Bronchial lymph node (tissue), 1 donor: ENCODE data around the genes H2AJ and ERP27.

- PRO-cap: no peak
Measured at GRCh38 chr12:13441012-13441259, 244.4 kb downstream of the EMP1 start.

- PRO-cap: bidirectional peak, plus-strand start at chr12:13980868, minus-strand start at chr12:13980764
Measured at GRCh38 chr12:13980128-13981107, 984 bp downstream of the GRIN2B start.

- PRO-cap: unidirectional peak, plus-strand start at chr12:14315052
Measured at GRCh38 chr12:14314875-14315337, 50.6 kb upstream of the ATF7IP start.

- PRO-cap: no peak
Measured at GRCh38 chr12:14765904-14766339, 5.0 kb downstream of the H4C16 start.

DNA sequence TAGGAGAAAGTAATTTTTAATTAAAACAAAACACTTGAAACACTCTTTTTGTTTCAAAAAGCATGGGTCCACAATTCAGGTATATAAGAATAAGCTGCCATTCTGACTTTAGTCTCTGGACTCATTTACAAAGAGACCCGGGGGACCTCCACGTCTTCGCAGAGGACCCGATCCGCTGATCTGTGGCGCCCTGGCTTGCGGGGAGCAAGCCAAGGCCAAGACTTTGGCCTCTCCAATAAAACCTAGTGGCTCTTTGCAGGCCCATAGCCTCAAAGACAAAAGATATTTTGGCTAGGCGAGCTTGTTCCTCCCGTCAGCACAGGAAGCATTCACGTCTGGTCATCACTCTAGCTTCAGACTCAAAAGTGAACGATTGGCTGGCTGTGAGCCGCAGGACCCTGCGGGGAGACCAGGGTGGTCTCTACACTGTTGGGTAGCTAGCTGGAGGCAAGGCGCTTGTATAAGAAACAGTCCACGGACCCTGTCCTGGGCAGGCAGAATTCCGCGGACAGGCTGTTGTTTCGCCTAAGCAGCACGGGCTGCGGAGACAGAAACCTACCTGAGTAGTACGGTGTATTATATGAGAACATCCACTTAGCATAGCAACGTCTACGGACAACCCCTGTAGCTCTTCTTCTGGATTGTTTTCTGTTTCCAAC lies 636 bp upstream of the H2AJ start:
- PRO-cap: no peak

- PRO-cap: bidirectional peak, plus-strand start at chr12:14774369, minus-strand start at chr12:14774186; unidirectional peak, plus-strand start at chr12:14774567
Measured at GRCh38 chr12:14774099-14775074, at the start of gene H2AJ. H2AJ (plus strand) TSS chr12:14774405.

- PRO-cap: bidirectional peak, plus-strand start at chr12:14842053, minus-strand start at chr12:14841960
Measured at GRCh38 chr12:14841585-14842383, 1.5 kb downstream of the ART4 start.

- PRO-cap: no peak
Measured at GRCh38 chr12:14910600-14911489, 25.2 kb upstream of the MGP start.

GRCh38 chr12:14913277-14913928 lies 24.9 kb downstream of the ERP27 start:
- PRO-cap: no peak

- PRO-cap: no peak
Measured at GRCh38 chr12:14938460-14938786, at the start of gene ERP27. ERP27 (minus strand) TSS chr12:14938537.

- PRO-cap: bidirectional peak, plus-strand start at chr12:14949026, minus-strand start at chr12:14948886
Measured at GRCh38 chr12:14948762-14949144, 10.4 kb upstream of the ERP27 start.

GRCh38 chr12:14980956-14981481 lies 8.2 kb downstream of the PDE6H start:
- PRO-cap: no peak

- PRO-cap: no peak
Measured at GRCh38 chr12:15158097-15158767, 63.0 kb downstream of the RERG start.

GRCh38 chr12:15193624-15194407 lies 27.4 kb downstream of the RERG start:
- PRO-cap: no peak

GRCh38 chr12:15207011-15207328 lies 14.2 kb downstream of the RERG start:
- PRO-cap: bidirectional peak, plus-strand start at chr12:15207250, minus-strand start at chr12:15207078

- PRO-cap: no peak
Measured at GRCh38 chr12:15956176-15956911, 45.2 kb downstream of the DERA start.

DNA sequence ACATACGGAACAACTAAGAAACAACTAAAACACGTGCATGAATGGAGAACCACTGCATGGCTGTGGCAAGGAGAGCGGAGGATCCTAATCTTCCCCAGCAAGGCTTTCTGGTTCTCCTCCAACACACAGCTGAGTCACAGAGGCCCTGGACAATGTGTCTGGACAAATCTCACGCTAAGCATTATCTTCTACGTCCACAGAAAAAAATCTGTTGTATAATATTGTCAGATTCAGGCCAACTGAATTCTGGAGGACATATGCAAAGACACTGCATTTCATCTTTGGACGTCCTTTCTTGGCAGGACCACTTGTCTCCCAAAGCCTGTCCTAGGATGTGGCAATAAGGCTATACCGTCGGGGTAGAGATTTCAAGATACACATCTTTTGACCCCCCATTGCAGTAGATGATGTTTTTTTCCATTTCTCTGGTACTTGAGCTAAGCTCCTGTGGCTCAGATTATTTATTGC lies 19.6 kb downstream of the LMO3 start:
- PRO-cap: no peak

DNA sequence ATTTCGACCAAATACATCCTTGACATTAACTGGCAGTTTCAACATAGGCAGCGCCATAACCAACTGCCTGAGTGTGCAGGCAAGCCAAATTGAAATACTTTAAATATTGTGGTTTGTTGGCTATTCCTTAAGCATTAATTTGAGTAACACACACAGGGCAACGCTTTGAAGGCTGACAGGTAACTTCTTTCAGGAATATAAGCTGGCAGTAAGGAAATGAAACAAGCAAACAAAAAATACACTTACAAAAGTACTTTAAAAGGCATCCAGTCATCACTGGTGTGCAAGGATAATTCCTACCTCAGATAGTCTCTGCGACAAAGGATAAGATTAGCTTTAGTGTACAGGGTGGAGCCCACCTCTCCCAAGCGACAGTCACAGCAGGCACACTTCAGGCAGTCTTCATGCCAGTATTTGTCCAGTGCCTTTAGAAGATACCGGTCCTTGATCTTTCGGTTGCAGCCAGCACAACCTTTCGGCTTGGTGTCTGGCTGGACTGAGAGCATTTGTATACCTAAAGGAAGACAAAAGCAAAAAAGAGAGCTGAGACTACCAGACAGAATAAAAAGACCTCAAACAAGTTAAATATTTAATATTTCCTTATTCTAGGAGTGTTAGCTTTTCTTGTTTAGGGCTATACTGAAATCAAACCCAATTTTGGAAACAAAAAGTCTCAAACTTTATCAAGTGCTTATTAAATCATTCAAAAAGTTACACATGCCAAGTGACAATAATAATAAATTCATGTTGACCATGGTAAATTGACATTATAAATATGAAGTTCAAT lies 5.4 kb downstream of the LMO3 start:
- PRO-cap: no peak

- PRO-cap: no peak
Measured at GRCh38 chr12:18148867-18149455, 59.0 kb upstream of the RERGL start.

DNA sequence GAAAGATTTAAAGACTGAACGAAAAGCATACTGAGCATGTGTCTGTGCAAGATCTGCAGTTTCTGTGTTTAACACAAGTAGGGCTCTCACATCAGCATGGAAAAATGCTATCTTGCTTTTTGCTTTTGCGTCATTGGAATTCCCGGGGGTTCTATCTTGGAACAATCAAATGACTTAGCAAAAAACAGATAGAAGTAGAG lies 162.0 kb downstream of the CAPZA3 start:
- PRO-cap: no peak